ENCODE measurements around a stretch of chr11.

DNA sequence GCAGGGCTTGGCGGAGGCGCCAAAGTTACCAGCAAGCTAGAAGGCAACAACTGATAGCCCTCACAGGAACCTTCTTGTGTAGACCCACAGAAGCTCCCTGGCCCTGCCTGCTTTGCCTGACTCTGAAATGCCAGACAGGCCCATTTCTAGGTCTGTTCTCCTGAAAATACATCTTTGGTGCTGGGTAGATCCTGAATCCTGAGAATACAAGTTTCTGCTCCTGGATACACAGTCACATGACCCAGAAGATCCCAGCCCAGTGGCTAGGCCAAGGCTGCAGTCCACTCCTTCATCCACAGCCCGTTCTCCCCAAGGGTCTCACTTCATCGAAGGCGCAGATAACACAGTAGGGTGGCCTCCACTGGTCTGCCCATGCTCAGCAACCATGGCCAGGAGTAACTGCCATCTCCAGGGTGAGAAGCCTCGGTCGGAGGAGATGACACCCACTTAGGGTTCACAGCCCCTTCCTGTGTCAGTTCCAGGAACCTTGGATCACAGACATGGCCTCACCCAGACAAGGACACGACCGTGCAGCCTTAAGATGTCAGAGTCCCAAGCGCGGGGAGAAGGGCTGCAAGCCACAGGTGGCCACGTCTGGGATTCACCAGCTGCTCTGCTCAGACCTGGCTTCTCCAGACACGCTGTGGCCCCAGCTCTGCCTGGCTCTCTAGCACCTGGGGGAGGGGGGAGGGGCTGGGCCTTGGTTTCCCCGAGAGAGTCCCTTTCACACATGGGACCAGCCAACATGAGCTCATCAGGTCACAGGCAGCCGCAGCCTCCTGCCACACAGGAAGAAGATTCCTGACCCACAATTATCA, 2.6 kb downstream of the BET1L start:
- PRO-cap, result no peak

- PRO-cap, result no peak
Observed at GRCh38 chr11:208958-209369, 1.5 kb downstream of the RIC8A start.

DNA sequence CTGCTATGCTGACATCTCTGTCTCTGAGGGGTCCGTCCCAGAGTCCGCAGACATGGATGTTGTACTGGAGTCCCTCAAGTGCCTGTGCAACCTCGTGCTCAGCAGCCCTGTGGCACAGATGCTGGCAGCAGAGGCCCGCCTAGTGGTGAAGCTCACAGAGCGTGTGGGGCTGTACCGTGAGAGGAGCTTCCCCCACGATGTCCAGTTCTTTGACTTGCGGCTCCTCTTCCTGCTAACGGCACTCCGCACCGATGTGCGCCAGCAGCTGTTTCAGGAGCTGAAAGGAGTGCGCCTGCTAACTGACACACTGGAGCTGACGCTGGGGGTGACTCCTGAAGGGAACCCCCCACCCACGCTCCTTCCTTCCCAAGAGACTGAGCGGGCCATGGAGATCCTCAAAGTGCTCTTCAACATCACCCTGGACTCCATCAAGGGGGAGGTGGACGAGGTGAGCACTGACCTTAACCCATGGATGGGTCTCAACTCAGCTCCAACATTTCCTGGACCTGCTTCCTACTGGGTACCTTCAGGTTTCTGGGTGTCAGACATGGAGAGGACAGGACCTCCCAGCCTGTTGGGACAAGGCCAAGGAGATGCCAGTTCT, 2.1 kb downstream of the RIC8A start:
- PRO-cap, result no peak

DNA sequence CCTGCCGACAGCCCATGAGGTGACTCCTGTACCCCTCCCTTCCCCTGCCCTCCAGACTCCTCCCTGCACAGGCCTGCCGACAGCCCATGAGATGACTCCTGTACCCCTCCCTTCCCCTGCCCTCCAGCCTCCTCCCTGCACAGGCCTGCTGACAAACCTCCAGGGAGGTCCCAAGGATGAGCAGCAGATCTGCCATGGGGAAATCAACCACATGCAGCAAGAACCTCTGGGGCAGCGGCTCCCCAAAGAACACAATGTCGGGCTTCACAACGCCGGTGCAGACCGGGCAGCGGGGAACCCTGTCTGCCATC, 12.3 kb downstream of the SIRT3 start:
- PRO-cap, result no peak

DNA sequence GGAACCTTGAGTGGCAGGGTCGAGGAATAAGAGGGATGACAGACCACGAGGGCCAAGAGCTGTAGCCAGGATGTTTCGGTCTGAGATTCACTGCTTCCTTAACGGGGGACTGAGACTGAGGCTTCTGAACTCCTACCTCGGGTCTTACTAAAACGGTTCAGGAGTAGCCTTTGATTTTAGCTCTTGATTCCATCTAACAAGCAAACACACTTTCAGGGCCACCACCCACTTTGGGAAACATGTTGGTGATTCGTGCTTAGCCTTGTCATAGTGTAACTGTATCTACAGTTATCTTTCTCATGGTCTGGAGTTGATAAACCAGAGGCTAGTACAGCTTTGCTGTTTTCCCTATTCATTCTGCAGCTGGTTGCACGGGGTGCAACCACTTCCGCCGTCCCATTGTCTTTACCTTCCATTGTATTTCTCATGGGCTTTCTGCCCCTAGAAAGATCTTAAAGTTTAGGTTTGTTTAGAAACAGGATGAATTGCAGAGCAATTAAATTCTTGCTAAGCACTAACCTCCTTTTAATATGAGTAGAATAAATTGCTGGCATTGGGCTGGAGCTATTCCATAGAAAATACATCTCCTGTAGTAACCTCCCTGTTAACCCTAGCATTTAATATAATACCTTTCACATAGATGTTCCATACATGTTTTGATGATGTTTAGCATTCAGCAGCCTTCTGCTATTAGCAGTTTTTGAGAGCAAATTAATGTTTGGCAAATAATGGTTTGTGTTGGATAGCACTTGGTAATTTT, 709 bp downstream of the PSMD13 start:
- PRO-cap, result no peak

DNA sequence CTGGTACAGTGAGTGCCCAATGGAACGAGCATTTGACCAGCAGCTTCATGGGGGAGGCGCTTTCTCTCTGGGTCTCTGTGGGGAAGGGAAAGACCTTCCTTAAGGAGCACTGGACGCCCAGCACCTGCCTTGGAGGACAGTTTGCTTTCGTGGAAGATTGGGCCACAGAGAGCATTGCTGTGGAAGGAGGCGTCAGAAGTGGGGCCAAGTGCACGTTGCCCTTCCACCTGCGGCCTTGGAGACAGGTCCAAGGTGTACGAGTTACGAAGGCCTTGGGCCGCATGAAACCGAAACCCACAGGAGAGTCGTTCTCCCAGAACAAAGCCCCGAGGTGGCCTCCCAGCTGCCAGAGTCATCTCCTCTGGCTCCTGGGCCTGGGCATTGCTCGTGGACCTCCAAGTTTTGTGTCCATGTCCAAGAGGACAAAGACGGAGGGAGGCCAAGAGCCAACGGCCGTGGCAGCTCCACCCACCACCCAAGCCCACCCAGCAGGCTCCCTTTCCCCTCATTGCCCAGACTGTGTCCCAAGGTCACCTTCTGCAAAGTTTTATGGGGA, 5.9 kb upstream of the NLRP6 start:
- PRO-cap, result no peak

DNA sequence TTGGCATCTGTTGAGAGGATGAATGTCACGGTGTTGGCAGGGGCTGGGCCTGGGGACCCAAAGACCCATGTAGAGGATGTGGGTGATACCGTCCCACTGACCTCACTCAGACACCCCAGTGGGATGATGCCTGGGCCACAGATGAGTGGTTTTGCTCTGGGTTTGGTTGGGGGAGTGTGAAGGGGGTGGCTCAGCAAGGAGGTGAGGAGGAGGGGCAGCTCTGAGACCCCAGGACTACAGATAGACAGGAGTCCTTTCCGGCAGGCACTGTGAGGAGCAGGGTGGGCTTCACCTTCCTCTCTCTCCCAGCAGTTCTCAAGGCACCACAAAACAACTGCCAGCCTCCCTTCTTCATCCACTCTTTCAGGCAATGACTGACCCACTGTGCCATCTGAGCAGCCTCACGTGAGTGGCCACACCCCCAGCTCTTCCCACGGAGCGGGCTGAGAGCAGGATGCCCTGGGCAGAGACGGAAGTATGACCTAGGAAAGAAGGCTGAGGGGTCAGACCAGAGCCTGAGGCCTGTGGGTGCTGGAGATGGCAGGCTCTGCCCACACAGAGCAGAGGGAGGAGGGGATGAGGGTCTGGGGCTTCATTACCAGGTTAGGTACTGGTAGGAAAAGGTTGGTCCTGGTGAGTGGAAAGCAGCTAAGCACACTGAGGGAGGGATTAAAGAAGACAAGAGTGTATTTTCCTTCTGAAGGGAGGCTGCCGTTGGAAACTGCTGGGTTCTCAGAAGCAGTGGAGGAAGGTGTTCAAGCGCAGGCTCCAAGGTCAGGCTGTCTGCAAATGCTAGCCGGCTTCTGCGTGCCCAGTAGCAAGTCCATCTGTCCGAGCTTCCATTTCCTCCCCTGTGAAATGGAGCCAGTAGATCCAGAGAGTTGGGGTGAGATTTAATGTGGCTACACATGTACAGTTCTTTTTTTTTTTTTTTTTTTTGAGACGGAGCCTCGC, 4.5 kb downstream of the NLRP6 start:
- PRO-cap, result no peak

DNA sequence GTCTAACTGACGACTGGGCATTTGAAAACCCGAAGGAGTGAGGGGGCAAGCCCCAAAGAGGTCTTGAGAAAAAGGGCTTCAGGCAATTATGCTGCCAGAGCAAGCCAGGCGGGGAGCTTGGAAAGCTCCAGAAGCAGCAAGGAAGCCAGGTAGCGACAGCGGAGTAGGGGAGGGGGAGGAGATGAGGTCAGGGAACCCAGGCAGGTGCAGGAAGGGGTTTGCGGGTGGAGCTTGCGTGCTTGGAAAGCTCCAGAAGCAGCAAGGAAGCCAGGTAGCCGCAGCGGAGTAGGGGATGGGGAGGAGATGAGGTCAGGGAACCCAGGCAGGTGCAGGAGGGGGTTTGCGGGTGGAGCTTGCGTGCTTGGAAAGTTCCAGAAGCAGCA, 1.7 kb upstream of the PGGHG start:
- PRO-cap, result no peak

GRCh38 chr11:295025-295893, 4.1 kb downstream of the IFITM5 start:
- PRO-cap, result no peak

DNA sequence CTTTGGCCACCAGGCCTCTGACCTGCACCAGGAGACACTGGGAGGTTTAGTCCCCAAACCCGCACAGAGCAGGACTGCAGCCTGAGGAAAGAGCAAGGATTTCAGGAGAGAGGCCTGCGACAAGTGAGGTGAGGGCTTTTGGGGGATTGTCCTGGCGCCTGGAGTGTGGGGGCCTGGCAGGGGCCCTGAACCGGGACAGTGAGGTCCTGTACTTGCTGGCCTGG, 364 bp upstream of the IFITM1 start:
- PRO-cap, result no peak

- PRO-cap, result no peak
Observed at GRCh38 chr11:404280-404917, 10.4 kb downstream of the PKP3 start.

DNA sequence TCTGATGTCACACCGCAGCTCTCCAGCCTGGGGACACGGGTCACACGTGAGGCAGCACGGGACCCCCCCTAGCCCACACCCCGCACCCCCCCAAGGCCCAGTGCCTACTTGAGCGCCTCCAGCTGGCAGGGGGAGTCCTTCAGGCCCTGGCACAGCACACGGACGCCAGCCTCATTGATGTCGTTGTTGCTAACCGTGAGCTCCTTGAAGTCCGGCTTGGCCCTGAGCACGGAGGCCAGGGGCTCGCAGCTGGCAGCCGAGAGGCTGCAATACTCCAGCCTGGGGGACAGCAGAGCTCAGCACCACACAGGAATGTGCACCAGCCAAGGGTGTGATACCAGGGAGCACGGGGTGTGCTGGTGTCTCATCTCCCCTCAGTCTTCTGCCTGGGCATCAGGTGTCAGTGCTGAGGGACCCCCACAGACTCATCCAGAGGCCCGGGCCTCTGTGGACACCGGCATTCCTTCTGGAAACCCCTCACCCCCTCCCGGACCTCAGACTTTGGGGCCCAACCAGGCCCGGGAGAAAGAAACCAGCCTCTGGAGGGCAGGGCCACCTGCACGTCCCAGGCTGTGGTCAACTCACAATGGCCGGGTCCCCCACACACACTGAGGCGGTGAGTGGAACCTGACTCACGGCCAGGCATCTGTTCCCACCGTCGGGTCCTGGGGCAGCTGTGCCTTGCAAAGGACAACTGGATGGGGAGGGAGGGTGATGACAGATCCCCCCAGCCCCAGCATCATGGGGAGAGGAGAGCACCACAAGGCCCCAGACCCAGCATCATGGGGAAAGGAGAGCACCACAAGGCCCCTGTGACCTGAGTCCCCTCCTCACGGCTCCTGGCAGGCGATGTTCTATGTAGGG, 7.9 kb downstream of the RNH1 start:
- PRO-cap, result no peak

GRCh38 chr11:514597-515011, 7.6 kb upstream of the RNH1 start:
- PRO-cap, result no peak

GRCh38 chr11:587869-588427, 11.7 kb downstream of the PHRF1 start:
- PRO-cap, result no peak

- PRO-cap, result no peak
Observed at GRCh38 chr11:657764-658114, 20.7 kb downstream of the DRD4 start.

- PRO-cap, result no peak
Observed at GRCh38 chr11:690841-691980, 3.8 kb downstream of the DEAF1 start.

DNA sequence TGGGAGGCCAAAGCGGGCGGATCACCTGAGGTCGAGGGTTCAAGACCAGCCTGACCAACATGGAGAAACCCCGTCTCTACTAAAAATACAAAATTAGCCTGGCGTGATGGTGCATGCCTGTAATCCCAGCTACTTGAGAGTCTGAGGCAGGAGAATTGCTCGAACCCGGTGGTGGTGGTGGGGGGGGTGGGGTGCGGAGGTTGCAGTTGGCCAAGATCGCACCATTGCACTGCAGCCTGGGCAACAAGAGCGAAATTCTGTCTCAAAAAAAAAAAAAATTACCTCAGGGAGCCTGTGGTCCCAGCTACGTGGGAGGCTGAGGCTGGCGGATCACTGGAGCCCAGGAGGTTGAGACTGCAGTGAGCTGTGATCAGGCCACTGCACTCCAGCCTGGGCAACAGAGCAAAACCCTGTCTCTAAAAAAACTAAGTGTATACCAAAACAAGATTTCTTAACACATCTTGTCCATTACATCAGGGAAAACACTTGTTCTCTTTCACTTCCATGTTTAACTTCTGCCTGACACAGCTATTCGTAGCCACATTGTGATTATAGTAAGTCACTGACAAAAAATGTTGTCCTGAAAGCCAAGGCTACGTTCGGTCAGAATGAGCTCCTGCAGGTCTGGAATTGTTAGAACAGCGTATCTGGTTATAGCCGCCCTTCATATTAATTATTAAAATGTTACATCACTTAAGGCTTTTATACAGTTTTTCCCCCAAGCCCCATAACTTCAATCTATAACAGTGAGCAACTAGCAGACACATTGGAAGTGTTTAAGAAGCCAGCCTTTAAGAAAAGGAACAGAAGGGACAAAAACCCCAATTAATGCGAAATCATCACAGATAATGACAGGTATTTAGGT, 1.5 kb downstream of the TMEM80 start:
- PRO-cap, result no peak

DNA sequence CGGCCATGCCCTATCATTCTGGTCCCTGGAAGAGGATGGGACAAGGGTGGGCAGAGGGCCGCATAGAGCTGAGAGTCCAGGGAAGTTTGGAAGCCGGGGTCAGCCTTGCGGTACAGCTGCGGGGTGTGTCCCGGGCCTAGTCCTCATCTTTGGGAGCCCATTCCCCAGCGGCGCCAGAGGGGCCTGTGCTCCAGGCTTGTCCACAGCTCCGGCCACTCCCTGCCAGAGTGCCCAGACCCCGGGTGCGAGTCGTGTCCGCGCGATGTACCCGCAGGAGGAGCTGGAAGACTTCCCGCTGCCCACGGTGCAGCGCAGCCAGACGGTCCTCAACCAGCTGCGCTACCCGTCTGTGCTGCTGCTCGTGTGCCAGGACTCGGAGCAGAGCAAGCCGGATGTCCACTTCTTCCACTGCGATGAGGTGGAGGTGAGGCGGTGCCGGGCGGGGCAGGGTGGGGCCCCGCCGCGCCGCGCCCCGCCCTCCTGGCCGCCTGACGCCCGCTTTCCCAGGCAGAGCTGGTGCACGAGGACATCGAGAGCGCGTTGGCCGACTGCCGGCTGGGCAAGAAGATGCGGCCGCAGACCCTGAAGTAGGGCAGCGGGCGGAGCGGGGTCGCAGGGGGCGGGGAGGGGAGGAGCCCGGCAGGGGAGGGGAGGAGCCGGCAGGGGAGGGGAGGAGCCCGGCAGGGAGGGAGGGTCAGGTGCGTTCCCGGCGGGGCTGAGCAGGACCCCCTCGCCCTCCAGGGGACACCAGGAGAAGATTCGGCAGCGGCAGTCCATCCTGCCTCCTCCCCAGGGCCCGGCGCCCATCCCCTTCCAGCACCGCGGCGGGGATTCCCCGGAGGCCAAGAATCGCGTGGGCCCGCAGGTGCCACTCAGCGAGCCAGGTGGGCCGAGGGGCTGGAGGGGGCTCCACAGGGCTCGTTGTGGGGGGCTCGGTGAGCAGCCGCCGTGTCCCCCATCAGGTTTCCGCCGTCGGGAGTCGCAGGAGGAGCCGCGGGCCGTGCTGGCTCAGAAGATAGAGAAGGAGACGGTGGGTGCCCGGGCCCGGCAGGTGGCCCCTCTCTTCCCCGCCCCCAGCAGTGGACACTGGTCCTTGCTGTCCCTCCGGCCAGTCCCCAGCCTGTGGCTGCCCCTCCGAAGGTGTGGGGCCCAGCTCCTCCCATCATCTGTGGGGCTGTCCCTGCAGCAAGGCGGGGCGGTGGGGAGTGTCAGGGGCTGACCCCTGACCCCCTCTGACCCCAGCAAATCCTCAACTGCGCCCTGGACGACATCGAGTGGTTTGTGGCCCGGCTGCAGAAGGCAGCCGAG, 14.7 kb downstream of the EPS8L2 start:
- PRO-cap, result no peak

DNA sequence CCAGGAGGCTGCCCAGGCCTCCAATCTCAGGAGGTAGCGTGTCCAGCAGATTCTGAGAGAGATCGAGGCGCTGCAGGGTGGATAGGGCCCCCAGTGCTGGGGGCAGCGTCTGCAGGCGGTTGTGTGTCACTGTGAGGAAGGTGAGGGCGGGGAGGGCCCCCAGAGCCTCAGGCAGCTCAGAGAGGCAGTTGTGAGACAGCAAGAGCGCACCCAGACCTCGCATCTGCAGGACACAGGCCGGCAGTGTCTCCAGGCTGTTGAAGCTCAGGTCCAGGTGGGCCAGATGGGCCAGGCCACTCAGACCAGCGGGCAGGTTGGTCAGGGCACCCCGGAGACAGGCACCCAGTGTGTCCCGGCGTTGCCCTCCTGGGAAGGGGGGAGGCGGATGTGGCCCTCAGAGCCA, 1.8 kb downstream of the PIDD1 start:
- PRO-cap, result no peak

DNA sequence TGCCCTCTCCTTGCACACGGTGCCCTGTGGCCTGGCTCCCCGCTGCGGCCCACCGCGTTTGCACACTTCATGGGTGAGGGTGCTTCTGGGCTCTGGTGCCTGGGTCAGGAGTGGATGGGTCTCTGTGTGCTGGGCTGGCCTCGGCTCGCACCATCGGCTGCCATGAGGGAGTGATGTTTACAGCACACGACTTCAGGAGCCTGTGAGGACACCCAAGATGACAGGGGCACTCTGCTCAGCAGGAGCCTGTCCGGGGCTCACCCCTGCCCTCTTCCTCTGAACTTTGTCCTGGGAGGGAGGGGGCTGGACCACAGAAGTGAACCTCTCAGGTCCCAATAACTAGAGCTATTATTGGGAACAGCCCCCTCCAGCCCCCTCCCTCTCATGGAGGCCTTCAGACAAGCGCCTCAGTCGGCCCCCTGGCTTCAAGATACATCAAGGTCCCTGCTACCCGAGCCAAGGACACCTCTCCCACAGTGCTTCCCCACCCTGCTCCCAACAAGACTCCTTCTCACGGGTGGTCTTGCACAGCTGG, 1.8 kb downstream of the PNPLA2 start:
- PRO-cap, result no peak

All from ureter (tissue), 1 donor.